Bronchial lymph node (tissue), 1 donor: Measurements from ENCODE around the genes AP1S1 and MYL10.

DNA sequence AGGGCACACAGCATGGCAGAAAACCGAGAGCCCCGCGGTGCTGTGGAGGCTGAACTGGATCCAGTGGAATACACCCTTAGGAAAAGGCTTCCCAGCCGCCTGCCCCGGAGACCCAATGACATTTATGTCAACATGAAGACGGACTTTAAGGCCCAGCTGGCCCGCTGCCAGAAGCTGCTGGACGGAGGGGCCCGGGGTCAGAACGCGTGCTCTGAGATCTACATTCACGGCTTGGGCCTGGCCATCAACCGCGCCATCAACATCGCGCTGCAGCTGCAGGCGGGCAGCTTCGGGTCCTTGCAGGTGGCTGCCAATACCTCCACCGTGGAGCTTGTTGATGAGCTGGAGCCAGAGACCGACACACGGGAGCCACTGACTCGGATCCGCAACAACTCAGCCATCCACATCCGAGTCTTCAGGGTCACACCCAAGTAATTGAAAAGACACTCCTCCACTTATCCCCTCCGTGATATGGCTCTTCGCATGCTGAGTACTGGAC lies 947 bp downstream of the POP7 start:
- PRO-cap, result no peak

DNA sequence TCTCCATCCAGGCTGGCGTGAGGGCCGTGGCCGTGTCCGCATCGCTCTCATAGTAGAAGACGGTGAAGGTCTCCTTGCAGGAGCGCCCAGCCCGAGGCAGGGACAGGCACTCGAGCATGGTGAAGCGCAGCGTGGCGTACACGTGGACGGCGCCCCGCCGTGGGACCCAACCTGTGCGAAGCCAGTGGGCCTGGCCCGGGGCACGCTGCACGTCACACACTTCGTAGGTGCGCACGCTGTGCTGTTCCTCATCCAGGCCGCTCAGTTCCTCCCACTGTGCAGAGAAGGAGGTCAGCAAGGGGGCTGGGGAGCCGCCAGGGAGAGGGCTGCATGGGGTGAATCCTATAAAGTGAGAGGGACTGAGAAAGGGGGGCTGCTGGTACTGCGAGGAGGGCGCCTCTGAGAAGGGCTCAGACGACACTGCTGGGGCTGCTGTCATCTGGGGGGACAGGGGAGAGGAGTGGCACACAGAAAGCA lies 3.6 kb downstream of the EPHB4 start:
- PRO-cap, result no peak

DNA sequence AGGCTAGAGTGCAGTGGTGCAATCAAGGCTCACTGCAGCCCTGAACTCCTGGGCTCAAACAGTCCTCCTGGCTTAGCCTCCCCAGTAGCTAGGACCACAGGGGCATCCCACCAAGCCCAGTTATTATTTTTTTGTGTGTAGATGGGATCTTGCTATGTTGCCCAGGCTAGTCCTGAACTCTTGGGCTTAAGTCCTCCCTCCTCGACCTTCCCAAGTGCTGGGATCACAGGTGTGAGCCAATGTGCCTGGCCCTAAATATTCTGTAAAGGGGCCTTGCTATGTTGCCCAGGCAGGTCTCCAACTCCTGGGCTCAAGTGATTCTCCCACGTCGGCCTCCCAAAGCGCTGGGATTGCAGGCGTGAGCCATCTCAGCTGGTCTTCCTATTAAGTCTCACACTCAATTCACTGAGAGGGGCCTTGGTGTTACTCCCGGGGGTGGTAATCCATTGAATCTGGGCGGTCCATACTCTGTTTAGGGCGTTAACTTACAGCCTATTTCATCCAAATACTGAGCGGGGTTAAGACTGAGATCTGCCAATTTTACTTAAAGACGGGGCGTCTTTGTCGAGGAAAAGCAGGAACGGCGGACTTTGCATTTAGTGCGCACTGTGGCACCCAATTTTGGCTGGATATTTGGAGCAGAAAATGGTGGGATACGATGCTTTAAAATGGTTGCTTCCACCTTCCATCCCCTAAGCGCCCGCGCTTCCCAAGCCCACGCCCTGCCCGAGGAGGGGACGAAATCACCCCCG lies 670 bp upstream of the SRRT start:
- PRO-cap, result no peak

- PRO-cap, result no peak
Measured at GRCh38 chr7:100879697-100880348, 4.9 kb downstream of the SRRT start.

GRCh38 chr7:100894090-100894766 lies 1.5 kb downstream of the ACHE start:
- PRO-cap, result no peak

- PRO-cap, result no peak
Measured at GRCh38 chr7:100942312-100942958, 6.9 kb upstream of the MUC3A start.

DNA sequence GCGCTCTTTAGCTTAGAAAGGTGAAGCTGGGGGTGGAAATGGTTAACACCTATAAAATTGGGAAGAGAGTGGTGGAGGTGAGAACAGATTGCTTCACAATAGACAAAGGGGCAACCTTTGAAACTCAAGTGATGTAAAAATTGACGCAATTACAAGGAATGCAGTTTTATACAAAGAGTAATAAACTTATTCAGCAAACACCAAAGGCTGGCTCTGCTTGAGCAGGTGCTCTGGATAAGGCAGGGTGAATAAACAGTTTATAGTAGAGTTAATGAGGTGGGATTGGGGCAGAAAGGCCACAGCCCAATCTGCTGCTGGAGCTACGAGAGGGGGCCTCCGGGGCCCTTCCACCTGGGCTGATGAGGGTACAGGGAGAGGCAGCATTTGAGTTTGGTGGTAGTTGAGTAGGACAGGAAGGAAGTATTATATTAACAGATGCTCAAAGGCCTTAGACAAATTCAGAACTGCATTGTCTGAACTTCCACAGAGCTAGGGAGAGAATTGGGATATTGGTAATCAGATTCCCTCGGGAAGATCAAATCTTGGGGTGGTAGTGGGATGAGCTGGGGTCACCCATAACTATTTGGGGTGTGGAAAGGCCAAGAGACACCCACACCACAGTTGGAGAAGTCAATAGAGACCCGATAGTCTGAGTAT lies 6.1 kb downstream of the MUC12 start:
- PRO-cap, result no peak

GRCh38 chr7:101018465-101019101 lies 1.3 kb upstream of the MUC17 start:
- PRO-cap, result no peak

DNA sequence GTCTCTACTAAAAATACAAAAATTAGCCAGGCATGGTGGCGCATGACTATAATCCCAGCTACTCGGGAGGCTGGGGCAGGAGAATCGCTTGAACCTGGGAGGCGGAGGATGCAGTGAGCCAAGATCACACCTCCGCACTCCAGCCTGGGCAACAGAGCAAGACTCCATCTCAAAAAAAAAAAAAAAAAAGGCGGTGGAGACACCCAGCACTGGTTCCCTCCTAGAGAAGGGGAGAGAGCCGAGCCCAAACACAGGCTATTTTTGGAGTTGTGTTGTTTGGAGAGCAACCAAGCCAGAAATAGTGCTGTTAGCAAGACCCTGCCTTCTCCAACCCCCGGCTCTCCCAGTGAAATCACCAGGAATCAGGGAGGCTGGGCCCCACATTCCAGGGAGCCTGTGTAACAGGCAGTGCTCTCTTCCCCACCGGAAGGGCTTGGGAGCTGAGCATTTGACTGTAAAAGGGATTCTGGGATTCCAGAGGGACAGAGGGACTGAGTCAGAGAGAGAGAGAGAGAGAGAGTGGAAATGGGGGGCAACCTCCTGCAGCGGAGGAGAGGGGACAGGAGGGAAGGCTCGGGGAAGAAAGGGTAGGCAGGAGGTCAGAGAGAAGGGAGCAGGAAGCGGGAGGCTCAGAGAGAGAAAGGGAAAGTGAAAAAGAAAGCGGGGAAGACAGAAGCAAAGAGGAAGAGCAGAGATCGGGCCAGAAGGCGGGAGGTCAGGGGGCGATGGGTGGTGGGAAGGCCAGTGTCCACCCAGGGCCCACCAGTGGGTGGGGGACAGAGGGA lies 5.0 kb upstream of the SERPINE1 start:
- PRO-cap, result no peak

GRCh38 chr7:101127448-101127951 lies 596 bp downstream of the SERPINE1 start:
- PRO-cap, result no peak

GRCh38 chr7:101130187-101130842 lies 3.4 kb downstream of the SERPINE1 start:
- PRO-cap, result no peak

GRCh38 chr7:101153925-101154859 lies at the start of gene AP1S1:
TSS of gene AP1S1 (plus strand) at chr7:101154476.
- PRO-cap, result unidirectional peak, plus-strand start at chr7:101154418; unidirectional peak, plus-strand start at chr7:101154476

DNA sequence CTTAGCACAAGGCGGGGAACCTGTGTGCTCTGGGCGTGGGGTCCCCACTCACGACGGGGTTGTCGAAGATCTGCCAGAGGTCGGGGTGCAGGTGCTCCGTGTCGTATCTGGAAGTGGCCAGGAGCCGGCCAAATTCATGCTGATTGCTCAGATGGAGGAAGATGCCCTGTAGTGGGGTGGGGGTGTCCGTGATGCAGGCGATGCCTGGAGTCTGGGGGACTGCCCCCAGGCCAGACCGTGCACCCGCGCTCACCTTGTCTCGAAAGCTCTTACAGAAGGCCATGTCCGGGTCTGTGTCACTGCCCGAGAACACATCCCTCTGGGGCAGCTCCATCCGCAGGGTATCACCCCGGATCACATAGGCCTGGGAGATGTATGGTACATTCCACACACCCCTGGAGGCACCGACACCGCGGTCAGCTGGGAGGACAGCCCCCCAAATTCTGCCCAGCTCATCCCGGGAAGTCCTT lies 7.1 kb downstream of the PLOD3 start:
- PRO-cap, result no peak

GRCh38 chr7:101401867-101402612 lies 39.4 kb downstream of the COL26A1 start:
- PRO-cap, result no peak

GRCh38 chr7:101537177-101537589 lies 91.9 kb downstream of the MYL10 start:
- PRO-cap, result no peak

- PRO-cap, result no peak
Measured at GRCh38 chr7:101624552-101625047, 4.5 kb downstream of the MYL10 start.

DNA sequence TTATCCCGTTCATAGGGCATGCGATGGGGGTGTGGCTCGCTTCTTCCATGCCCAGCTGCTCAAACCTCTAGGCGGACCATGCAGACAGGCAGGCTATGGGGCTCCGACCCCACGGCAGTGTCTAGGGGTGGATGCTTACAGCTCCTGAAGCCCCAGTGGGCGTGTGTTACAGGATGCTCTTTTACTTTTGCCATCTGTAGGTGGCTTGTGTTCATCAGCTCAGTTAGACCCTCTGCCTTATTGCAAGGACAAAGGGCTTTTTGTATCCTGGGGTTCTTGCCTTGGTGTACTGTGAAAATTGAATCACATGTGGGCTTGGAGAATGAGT lies at the start of gene MYL10:
Gene MYL10, minus strand, starts transcription at position 99 of the 328 bp plus-strand sequence.
- PRO-cap, result no peak

DNA sequence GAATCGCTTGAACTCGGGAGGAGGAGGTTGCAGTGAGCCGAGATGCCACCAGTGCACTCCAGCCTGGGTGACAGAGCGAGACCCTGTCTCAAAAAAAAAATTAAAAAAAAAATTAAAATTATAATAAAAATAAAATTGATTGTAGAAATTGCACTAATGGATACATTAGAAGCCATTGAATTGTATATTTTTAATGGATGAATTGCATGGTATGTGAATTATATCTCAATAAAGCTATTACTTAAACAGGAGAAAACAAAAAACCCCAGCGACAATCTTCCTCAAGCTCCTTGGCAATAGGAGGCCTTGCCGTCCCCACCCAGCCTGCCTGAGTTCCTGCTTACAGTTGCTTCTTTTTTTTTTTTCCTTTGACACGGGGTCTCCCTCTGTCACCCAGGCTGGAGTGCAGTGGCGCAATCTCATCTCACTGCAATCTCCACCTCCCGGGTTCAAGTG lies 88.7 kb upstream of the CUX1 start:
- PRO-cap, result no peak

DNA sequence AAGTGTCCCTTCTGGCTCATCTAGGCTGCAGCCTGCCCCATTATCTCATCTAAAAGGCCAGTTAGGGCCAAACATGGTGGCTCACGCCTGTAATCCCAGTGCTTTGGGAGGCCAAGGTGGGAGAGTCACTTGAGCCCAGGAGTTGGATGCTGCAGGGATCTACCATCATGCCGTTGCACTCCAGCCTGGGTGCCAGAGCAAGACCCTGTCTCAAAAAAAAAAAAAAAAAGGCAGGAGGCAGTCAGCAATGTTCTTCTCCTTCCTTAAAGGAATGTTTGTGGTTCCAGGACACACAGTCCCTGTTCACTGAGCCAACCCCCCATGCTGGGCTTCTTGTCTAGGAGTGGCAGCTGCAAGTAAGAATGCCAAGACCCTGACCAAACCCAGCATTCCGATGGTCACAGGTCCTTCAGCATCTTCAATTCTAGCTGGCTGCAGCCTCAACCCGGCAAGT lies 38.3 kb upstream of the CUX1 start:
- PRO-cap, result unidirectional peak, plus-strand start at position 220 of the sequence

GRCh38 chr7:101813994-101814504 lies 3.4 kb upstream of the CUX1 start:
- PRO-cap, result unidirectional peak, plus-strand start at chr7:101814309